Neural progenitor cell (in vitro differentiated cells): ENCODE measurements around the genes CDH8, CMTM4 and PHAF1.

GRCh38 chr16:58546188-58546694, 30.9 kb downstream of the SETD6 start:
- RAMPAGE, long total RNA = no peak

DNA sequence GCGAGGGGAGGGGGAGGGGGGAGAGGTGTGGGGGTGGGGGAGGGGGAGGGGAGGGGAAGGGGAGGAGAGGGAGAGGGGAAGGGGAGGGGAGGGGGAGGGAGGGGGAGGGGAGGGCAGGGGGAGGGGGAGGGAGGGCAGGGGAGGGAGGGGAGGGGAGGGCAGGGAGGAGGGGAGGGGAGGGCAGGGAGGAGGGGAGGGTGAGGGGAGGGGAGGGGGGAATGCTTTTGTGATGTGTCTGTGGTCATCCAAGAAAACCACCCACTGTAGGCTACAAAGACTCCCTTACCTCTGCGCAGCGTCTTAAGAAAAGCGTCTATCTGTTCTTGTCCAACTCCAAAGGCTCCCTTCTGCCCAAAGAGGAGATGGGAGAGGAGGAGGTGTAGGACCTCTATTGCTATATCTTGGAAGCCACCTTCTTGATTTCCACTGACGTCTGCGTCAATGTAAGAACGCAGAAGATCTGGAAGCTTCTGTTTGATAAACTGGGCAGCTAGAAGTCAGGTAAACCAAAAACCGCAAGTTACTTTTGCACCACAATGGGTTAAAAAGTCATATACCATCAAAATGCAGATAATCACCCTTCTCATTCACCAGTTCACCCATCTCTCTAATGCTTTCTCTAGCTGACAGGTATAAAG, 43.2 kb downstream of the CNOT1 start:
- RAMPAGE, long total RNA = no peak

DNA sequence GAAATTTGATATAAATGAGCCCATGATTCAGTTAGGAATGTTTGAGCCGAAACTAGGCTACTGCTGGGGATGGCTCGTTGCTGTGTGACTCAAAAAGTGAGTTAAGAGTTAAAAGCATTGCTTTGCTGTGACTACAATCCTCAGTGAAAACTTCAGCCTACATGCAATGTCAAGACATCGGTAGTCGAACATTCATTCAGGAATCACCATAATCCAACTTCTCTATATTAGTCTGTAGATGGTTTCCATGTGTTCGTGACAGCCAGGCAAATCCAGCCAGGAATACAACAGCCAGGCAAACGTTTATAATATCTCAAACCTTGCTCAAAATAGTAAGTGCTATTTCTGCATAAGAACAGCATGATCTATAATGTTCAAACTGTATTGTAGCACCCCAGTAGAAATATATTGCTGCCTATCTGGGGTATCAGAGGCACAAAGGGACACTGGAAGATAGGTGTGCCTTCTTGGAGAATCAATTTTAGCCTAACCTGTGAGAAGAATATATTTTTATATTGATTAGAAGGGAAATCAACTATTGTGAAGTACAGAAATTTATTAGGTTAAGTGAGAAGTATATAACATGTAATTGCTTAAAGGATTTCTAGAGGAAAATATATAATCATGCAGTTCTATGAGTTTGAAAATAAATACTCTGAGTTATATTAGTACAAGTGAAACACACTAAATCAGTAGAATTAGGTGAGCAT, 1225.0 kb downstream of the CDH8 start:
- RAMPAGE, long total RNA = no peak

DNA sequence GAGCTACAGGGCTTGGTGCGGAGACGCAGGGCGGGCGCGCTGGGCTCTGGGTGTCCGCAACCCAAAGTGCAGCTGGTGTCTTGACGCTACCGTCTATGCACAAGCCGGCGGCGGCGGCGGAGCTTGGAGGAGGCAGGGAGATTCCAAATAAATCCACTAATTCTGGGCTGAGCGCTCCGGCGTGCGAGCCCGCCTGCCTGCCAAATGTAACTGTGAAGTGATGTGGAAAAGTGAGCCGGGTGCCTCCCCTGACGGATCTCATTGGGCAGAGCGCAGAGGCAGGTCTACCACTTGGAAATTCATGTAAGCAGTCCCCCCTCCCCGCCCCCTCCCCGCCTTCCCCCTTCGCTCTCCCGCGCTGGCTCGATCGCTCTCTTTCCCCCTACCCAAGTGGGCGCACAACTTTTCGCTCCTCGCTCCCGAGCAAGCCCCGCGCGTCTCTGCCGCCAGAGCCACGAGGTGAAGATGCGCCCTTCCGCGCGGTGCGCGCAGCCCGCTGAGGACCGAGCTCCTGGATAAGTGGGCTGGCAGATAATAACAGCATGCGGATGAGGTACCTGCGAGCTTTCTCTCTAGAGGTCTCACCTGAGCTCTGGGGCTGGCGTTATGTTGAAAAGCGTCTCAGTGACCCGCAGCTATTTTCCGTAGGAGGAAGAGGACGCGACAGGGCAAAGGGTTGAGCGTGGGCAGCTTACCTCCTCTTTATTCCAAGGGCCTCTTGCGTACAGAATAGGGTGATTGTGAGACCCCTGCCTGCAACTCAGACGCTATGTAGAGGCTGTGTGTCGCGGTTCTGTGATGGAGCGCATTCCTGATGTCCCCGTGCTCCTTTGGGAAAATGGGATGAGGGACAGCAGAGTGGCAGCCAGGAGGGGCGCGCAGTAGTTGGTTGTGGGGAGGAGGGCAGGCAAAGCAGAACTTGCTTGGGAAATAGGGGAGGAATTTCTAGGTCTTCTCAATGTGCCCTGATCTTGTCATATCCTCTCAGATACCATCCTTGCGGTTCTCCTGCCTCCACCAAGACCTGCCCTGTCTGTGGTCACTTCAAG, at the start of gene CDH8:
CDH8 (minus strand) TSS at position 214 of the 1,049 bp plus-strand sequence.
- RAMPAGE, long total RNA = no peak

- RAMPAGE, long total RNA = no peak
Observed at GRCh38 chr16:64409800-64410176, 712.1 kb downstream of the CDH11 start.

DNA sequence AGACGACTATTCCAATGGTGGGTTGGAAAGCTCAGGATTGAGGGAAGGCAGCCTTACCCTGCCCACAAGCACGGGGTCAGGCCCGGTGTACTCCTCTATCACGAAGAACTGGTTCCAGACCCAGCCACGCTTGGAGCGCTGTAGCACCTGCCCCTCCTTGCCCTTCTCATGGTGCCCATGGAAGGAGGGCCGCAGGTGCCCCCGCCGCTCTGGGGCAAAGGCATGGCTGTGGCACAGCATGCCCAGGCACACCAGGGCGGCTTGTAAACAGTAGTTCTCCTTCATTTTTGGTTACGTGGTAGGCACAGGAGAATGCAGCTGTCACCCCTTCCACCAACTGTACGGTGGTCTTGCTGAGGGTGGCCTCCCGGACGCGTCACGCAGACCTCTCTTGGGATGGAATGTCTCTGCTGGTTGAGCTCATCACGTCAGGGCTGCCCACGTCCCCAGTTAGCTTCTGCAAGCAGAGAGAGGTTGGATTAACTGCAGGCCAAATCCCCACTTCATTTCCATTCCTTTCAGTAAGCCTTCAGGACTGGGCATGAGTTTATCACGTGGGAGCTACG, 117.2 kb downstream of the CDH11 start:
- RAMPAGE, long total RNA = no peak

GRCh38 chr16:65125586-65126531, 4.0 kb upstream of the CDH11 start:
- RAMPAGE, long total RNA = no peak

- RAMPAGE, long total RNA = no peak
Observed at GRCh38 chr16:65187951-65188265, 66.0 kb upstream of the CDH11 start.

- RAMPAGE, long total RNA = no peak
Observed at GRCh38 chr16:65652151-65652404, 530.2 kb upstream of the CDH11 start.

- RAMPAGE, long total RNA = no peak
Observed at GRCh38 chr16:65855269-65855697, 511.2 kb upstream of the CDH5 start.

DNA sequence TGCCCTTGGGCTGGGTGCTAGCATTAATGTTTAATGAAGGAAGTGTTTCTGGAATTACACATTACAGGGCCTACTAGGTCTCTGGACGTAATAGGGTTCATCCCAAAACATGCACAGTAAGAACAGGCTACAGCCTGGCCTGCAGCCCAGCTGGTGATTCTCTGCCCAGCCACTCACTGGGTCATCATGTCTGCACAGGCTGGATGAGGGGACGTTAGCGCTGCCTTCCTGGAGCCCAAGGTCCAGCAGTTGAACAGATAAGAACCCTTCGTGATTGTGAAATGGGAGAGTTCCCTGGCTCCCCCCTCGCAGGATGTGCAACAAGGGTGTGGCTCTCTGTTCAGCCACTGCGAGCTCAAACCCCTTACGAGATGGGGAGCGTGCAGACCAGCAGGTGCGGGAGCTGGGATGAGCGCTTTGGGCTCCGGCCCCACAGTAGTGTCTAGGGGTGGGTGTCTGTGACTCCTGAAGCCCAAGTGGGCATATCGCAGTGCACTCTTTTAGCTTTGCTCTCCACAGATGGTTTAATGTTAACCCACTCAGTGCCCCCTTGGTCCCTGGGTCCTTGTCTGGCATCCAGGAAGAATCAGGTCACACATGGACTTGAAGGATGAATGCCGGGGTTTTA, 199.9 kb upstream of the CDH5 start:
- RAMPAGE, long total RNA = no peak

GRCh38 chr16:66270072-66270938, 96.2 kb upstream of the CDH5 start:
- RAMPAGE, long total RNA = no peak

- RAMPAGE, long total RNA = no peak
Observed at GRCh38 chr16:66525816-66526347, 24.0 kb downstream of the TK2 start.

DNA sequence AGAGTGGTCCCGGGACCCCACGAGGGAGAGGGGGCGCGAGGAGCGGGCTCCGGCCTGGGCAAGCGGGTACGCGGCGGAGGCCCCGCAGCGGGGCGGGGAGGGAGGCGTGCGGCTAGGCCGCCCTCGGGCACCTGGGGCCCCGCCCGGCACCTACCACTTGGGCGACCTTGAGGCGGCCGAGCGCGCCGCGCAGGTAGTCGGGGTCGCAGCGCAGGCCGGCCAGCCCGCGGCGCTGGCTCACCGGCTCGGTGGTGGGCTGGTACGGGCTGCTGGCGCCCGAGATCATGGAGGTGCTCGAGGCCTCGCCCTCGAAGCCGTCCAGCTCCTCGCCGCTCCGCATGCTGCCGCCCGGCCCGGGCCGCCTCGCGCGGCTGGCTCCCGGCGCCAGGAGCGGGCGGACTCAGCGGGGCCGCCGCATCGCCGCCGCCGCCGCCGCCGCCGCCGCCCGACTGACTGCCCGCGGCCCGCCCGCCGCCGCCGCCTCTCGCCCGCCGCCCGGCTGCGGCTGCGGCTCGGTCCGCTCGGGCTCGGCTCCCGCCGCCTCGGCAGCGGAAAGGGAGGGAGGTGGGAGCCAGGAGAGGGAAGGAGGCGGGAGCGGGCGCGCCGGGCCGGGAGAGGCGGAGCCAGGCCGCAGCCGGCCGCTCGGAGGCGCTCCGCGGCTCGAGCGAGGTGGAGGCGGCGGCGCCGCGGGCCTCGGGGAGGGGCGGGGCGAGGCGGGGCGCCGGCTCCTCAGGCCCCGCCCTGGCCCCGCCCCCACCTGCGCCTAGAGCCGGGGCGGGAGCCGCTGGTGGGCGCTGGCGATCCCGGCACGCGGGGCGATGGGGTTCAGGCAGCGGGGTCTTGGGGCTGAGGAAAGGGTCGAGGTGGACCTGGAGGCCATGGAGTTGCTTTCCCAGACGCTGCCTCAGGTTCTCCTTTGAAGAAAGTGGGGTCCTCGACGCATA, at the start of gene CMTM4:
CMTM4 (minus strand) TSS at position 558 of the 944 bp plus-strand sequence.
- RAMPAGE, long total RNA = no peak

- RAMPAGE, long total RNA = no peak
Observed at GRCh38 chr16:66697130-66697484, 564 bp upstream of the CMTM4 start.

DNA sequence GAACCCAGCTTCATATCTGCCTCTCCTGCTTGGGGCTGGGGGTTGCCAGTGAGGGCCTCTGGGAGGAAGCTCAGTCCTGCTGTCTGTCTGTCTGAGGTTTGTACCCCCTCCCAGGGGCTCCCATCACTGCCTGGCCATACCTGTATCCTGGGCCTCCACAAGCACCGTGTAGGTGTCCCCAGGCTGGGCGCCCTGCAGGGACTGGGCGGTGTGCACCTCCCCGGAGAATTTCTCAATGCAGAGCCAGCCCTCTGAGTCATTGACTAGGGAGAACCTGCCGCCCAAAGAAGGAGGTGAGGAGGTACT, 7.7 kb downstream of the CDH16 start:
- RAMPAGE, long total RNA = no peak

DNA sequence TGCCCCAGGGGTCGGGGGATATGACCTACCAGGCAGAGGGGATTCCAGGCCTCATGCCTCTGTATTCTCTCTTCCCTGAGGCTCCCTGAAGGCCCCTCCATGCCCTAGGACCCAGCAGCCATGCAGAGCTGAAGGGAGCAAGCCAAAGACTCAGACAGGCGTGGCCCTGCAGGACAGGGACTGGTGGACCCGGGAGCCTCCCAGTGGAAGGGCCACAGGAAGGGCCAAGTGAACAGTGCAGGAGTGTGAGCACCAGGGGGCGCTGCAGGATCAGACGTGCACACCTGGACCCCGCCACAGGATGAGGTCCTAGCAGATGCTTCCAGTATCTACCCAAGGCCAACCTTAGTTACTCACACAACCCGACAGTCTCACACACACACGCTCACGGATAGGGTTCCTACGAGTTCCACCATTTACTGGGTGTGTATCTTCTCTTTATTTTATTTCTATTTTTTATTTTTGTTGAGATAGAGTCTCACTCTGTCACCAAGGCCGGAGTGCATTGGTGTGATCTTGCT, 10.7 kb upstream of the CES4A start:
- RAMPAGE, long total RNA = no peak

DNA sequence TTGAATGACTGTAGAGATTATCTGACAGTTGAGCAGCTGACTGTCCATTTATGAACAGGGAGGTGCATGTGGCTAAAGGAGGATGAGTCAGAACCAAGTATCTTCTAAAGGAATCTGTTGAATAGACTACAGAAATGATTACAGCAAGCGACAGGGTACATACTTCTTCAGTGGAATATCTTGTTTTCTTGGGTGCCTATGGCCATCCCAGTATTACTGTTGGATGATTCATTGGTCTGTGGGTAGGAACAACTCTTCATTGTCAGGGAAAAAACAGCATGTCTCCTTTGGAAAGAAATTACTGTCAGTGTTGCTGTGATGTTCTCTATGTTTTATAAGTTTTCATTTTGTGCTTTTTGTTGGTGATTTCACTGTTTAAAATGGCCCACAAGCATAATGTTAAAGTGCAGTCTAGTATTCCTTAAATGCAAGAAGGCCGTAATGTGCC, 26.9 kb downstream of the CBFB start:
- RAMPAGE, long total RNA = no peak

- RAMPAGE, long total RNA = no peak
Observed at GRCh38 chr16:67109177-67110461, at the start of gene PHAF1. TSS of gene PHAF1 (plus strand) at chr16:67109941.

GRCh38 chr16:67249690-67250138, 935 bp downstream of the SLC9A5 start:
- RAMPAGE, long total RNA = no peak